Placental pericyte (primary cell): Measurements from ENCODE around the gene ZNF462.

DNA sequence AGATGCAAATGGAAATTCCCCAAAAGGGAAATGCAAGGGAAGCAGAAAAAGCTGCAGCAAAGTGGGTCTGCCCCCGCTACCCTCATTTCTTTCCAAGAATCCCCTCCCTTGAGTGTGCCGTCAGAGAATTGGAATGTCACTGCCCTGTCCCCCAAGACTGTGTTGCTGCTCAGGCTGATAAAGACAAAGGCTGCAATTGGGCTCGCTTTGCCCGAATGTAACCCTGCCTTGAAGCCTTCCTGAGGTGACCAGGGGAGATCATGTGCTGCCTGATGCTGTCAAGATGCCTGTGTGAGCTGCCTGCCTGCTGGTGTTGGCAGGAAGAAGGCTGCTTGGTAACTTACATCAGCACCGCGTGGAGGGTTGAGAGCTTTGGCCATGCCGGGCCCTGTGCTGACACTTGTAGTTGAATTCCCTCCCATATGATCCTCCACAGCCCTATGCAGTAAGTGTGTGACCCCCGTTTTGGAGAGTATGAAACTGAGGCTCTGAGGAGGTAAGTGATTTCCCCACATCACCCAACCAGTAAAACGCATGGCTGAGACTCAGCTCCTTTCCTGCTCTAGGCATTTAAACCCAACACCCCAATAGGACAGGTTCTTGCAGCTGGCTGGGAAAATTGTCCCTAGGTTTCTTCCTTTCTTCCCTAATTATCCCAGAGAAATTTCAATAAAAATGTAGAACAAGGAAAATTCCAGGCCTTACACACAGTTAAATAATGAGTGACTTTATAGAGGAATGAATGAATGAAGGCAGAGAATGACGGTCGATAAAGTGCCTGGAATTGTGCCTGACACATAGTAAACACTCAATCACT is 65.8 kb upstream of the ABCA1 start:
- CAGE, long polyA plus RNA: no peak

DNA sequence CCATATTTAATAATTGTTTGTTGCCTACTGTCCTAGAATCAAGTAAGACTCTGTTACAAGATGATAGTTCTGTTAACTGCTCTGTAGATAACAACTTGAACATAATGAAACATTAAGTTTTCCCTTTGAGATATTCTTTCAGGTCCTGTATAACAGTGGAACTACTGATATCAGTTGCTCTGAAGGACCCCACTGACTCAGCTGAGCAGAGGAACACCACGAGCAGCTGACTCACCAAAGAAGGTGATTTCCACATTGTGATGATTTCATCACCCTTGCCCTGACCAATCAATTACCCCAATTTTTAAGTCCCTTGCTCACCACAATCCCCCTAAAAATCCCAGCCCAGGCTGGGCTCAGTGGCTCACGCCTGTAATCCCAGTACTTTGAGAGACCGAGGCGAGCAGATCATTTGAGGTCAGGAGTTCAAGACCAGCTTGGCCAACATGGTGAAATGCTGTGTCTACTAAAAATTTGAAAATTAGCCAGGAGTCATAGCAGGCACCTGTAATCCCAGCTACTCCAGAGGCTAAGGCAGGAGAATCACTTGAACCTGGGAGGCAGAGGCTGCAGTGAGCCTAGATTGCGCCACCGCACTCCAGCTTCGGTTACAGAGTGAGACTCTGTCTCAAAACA is 125.3 kb upstream of the ABCA1 start:
- CAGE, long polyA plus RNA: no peak

- CAGE, long polyA plus RNA: no peak
Observed at GRCh38 chr9:105298789-105300128, 54.8 kb downstream of the SLC44A1 start.

DNA sequence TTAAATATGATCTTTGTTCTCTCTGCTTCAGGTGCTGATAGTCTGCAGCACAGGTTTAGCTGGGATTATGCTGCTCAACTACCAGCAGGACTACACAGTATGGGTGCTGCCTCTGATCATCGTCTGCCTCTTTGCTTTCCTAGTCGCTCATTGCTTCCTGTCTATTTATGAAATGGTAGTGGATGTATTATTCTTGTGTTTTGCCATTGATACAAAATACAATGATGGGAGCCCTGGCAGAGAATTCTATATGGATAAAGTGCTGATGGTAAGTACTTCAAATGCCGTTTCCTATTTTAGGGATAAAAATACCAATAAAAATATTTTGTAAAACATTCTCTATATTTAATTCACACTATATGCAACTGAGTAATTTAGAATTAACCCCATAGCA is 64.7 kb upstream of the FSD1L start:
- CAGE, long polyA plus RNA: no peak

- CAGE, long polyA plus RNA: no peak
Observed at GRCh38 chr9:105389666-105390538, 57.9 kb upstream of the FSD1L start.

DNA sequence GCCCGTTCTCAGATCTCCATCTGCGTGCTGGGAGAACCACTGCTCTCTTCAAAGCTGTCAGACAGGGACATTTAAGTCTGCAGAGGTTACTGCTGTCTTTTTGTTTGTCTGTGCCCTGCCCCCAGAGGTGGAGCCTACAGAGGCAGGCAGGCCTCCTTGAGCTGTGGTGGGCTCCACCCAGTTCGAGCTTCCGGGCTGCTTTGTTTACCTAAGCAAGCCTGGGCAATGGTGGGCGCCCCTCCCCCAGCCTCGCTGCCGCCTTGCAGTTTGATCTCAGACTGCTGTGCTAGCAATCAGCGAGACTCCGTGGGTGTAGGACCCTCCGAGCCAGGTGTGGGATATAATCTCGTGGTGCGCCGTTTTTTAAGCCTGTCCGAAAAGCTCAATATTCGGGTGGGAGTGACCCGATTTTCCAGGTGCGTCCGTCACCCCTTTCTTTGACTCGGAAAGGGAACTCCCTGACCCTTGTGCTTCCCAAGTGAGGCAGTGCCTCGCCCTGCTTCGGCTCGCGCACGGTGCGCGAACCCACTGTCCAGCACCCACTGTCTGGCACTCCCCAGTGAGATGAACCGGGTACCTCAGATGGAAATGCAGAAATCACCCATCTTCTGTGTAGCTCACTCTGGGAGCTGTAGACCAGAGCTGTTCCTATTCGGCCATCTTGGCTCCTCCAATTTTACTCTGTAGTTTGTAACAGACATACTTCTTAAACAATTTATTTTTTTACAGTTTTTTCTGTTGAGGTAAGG is 88.2 kb downstream of the TMEM38B start:
- CAGE, long polyA plus RNA: no peak

GRCh38 chr9:106304571-106304900 is 558.4 kb upstream of the ZNF462 start:
- CAGE, long polyA plus RNA: no peak

- CAGE, long polyA plus RNA: no peak
Observed at GRCh38 chr9:106312995-106313245, 550.0 kb upstream of the ZNF462 start.

DNA sequence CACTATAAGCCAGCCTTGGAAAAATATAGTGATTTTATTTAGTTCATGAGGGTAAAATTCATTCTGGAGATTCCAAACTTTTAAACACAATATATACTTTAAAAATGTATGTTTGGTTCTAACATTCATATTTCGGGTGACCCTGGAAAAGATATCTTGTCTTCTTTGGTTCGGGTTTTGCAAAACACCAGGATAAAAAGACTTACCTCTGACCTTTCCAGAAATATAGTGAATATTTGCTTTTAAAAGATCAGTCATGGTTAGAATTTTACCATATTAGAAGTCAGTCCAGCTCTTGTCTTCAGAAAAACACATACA is 33.6 kb upstream of the ZNF462 start:
- CAGE, long polyA plus RNA: no peak

GRCh38 chr9:106862807-106863584 is at the start of gene ZNF462:
TSS of gene ZNF462 (plus strand) at chr9:106863166.
- CAGE, long polyA plus RNA: no peak

DNA sequence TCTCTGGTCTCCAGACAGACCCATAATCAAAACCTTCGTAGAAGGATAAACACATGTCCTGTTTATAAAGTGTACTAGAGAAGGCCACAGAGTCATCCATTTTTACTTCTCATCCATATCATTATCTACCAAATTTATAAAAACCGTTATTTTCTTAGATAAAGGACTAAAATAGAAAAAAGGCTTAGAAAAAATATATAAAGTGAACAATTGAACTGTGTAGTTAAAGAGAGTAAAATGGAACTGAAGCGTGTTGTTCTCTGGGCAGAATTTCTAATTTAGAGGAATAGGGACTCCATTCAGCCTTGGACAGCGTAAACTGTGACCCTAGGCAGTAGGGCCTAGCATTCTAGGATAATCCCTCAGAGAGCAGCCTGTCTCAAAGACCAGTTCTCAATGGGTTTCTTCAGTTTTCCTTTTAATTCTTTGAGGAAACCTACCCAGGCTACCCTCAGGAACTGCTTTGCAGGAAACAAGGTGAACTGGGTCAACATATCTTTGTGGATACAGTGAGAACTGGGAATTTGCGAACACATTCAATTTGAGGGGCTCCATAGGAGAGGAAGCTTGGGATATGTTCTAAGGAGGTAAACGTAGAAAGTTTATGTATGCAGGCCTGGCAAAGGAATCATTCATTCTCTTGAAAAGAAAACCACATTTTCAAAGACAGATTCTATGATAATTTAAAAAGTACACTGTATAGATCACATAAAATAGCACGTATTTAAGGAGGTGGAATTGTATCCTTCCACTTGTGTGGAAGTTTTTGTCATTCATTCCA is 11.2 kb downstream of the ZNF462 start:
- CAGE, long polyA plus RNA: no peak

- CAGE, long polyA plus RNA: no peak
Observed at GRCh38 chr9:107299912-107300316, 16.8 kb downstream of the RAD23B start.

DNA sequence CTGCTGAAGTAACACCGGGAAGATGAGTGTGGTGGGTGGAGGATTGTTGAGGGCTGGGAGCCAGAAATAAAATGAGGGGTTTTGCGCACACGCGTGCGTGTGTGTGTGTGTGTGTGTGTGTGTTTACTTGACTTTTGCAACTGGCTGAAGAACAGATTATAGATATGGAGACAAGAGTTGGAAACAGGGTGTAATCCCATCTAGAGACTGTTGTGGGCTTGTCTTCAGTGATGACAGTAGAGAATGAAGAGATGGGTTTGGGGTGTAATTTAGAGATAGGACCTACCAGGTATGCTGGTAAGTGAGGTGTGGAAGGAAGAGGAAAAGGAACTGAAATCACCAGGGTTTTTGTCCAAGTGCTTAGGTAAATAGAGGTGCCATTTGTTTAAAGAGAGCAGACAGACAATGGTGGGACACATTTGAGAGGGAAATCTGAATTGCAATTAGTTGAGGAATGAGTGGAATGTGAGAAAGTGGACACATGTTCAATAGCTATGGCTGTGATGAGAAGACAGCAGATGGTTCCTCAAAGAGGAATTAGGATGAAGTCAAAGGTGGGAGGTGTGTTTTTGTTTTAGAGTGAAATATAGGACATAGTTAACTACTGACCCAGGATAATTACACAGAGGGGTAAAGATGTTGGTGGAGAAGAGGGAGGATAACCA is 34.1 kb downstream of the RAD23B start:
- CAGE, long polyA plus RNA: no peak

- CAGE, long polyA plus RNA: no peak
Observed at GRCh38 chr9:107332132-107332660, 49.1 kb downstream of the RAD23B start.

GRCh38 chr9:107363543-107364242 is 80.6 kb downstream of the RAD23B start:
- CAGE, long polyA plus RNA: no peak

DNA sequence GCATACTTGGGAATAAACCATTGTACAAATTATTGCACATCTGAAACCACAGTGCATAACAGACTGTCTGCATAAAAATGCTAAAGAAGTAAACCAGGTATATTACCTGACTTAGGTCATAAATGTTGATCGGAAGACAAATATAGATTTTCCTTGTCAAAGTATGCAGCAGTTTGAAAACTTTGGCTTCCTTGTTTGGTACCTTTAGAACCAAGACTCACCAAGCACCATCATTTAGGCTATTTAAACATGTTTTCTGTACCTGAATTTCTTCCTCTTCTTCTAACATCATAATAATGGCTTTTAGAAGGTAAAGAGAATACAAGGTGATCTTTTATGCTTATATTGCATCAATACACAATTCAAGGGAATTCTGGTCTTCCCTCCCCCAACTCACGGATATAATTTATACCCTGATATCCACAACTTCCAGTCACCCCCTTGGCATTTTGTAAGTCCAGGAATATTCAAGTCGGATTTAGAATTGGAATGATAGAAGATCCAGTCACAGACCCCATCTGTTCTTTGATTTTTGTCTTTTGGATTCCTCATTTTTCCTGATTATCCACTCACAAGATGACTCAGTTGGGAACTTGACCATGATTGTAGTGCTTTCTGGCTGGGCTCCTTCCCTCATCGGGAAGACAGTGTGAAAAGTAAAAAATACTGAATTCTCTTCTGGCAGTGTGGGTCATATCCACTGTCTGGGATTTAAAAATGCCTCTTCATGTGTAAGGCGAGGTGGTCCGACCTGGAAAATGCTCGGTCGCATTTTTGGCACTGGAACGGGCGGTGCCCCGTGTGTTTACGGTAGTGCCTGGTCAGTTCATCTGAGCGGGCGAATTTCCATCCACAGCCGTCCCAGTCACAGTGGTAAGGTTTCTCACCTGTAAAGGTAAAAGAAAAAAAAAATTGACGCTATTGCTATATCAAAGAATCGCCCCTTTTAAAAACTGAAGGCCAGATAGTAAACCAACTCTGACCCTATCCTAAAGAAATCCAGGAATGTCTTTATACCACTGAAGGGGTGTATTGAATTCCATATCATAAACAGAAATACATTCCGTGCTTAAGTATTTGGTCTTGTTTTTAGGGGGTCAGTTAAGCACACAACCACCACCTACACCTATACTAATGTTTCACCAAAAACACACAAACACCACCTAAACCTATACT is 4.1 kb downstream of the KLF4 start:
- CAGE, long polyA plus RNA: no peak

GRCh38 chr9:107488257-107488518 is 1.4 kb downstream of the KLF4 start:
- CAGE, long polyA plus RNA: no peak

DNA sequence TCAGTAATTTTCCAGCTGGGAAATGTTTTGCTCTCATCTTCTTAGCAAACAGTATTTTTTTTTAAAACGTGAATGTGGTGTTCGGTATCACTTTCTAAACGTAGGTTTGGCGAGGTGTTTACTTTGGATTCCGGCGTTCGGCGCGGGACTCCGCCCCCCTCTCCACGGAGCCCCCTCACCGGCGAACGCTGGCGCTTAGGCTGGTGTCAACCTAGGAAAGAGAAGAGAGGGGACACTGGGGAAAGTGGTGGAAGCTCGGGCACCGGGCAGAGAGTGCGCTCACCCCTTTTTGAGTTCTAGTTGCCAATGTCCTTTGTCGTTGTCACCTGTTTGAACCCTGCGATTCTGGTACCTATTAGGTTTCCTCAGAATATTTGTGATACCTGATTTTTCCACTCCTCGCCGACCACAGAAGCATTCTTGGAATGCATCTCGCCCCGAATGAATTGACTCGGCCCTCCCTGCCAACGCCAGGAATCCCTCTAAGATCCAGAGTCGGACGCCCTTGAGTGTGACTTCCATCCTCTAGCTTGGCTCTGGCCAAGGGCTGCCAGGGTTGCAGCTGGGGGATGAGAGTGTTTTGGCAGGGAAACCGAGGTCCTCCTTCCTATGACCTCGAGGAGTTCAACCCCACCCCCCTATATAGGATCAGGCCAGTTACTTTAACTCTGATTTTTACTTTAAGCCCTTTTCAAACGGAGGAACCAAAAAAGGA is 2.0 kb upstream of the KLF4 start:
- CAGE, long polyA plus RNA: no peak

DNA sequence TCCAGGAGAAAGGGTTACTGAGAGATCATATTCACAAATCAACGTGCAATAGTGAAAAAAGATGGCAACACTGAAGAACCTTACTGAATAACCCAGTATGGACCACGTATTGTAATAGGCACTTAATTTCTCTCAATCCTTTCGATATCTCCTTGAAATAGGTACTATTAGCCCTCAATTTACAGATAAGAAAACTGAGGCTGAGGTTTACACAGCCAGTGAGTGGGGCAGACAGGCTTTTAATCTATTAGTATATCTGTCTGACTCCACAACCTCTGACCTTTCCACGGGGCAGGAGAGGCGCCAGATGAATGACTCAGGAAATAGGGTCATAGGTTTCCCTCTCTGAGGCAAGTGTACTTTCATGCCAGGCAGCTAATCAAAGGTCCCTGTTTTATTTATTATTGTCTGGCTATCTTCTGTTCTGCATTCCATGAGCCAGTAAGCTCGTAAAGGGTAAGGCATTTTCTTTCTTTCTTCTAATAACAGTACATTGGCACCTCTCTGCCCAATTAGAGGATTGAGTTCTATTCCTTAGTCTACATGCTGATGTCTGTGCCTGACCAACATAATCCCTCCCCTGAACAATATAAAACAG is 79.6 kb upstream of the KLF4 start:
- CAGE, long polyA plus RNA: no peak

GRCh38 chr9:107615276-107615603 is 125.7 kb upstream of the KLF4 start:
- CAGE, long polyA plus RNA: no peak